Neural cell (in vitro differentiated cells): Measurements from ENCODE around the genes CSTF2, ARMCX5, GPRASP3, RAB40AL, TCEAL9, TMEM31 and PLP1.

DNA sequence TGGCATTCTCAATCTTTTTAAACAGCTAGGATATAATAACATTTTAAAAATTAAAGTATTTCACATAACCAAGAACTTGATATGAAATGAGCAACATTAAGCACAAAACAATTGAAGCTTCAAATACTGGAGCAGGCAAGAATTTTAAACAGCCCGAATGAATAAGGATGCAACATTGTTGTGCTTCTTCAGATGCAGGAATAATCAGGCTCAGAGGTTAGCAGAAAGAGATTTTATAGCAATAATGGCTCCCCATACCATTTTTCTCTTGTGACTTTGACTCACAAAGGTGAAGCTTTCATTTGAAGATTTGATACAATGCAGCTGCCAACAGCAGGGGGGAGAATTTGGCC, 598.5 kb downstream of the RPA4 start:
- RAMPAGE, long total RNA: no peak

- RAMPAGE, long total RNA: no peak
Measured at GRCh38 chrX:99066651-99067183, 1343.4 kb downstream of the PCDH19 start.

DNA sequence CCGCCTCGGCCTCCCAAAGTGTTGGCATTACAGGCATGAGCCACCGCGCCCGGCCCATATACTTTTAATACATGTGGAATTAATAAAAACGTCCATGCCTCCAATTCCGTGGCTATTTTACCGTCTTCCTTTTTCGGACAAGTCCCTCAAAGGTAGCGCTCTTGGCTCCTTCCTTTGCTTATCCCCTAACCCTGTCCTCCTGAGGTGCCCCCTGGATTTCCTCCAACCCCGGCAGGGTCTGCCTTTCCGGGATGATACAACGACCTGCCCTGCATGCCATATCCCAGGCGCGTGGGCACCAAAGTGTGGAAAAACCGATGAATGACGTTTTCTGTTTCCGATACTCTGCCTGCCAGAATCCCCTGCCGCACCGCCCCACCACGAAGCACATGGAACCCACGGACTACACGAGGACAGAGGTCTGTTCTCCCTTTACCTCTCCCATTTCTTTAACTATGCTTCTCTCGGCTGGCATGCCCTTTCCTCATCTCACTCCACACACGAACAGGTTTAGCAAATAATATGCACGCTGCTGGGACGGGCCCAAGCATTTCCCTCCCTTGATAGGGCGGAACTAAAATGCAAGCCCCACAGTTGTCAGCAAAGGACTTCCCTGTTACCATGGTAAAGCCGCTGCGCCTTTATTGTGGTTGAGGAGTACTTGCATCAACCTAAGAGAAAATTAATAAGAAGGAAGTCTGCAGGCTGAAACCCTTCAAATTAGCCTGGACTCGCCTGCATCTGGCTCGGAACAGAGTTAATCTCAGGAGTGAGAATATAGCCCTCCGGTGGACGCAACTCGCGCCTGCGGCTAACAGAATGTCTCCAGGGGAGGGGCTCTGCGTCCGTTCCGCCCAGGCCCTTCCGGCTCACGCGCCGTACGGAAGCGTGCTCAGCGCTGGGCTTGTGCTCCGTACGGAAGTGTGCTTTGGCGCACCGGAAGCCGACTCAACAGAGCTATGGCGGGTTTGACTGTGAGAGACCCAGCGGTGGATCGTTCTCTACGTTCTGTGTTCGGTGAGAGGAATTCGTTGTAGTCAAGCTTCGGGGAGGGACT, at the start of gene CSTF2:
TSS of gene CSTF2 (plus strand) at position 934 of the 1,057 bp plus-strand sequence.
- RAMPAGE, long total RNA: start-site peak on the plus strand centred at position 941 of the sequence, 30 bp wide, 437 and 247 reads in 2 replicates

DNA sequence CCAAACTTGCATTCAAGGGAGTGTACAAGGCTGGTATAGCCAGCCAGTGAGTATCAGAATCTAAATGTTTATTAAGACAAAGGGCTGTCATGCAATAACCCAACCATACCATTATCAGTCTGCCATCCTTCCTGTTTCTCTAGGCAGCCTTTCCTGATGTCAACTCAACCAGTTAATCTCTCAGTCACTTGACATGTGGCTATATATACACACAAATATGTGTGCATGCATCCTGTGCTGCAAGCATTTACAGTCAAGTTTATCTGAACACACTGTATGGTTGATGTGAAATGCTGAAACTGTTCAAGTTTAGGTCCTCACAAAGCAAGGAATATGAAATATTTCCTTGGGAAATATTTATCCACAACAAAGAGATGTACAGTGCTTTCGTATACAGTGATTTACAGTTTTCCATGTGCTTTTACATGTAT, 17.1 kb downstream of the BTK start:
- RAMPAGE, long total RNA: no peak

DNA sequence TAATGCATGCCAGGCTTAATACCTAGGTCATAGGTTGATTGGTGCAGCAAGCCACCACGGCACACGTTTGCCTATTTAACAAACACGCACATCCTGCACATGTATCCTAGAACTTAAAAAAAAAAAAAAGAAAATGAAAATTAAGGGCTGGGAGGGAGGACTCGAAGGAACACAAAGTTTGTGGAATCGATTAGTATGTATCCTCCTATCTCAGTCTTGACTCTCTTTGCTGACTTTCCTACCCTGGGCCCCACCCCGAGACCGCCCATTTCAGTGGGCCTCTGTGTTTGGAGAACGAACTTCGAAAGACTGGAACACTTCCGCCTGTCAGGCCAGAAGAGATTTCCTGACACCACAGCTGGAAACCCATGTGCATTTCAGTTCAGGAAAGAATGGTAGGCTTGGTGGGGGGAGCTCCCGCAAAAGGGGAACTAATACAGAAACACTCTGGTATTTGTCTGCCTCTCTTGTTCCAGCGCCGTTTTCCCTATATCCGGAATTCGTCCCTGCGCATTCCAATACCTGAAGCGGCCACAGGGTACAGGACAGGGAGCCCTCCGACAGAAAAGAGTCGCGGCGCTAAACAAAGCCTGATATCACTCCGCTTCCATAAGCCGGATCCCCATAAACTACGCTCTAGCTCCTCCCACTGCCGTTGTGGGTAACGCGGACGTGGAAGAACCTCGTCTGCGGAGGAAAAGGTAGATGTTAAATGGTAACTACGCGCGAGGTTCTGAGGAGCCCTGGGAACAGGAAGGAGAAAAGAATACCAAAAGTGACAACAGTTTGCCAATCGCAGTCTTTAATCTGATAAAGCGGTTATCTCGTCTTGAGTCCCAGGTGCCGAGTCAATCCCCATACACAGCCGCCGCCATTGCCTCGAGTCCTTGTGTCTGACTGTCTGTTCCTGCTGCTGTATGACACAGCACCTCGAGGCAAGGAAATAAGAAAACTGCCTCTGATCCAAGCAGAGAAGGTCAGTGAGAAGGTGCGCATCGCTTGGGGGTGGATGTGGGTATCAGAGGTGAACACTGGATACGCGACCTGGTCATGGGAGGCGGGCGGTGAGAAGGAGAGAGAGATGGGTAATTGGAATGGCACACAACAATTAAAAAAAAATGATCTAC, at the start of gene ARMCX5:
TSS of gene ARMCX5 (plus strand) at position 644 of the 1,127 bp plus-strand sequence.
- RAMPAGE, long total RNA: start-site peak on the plus strand centred at position 668 of the sequence, 68 bp wide, 2,911 and 3,471 reads in 2 replicates

DNA sequence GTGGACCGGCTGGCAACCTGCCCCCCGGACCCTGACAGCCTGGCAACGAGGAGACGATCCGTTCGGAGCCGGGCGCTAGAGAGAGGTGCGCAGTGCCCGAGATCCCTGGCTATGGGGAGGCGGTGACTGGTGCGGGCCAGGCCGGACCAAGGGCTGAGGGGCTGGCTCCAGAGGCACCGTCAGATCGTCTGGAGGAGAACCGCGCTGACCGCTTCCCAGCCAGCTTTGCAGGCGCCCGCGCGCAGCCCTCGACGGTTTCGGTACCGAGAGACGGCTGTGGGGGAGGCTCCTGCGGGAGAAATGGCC, 319 bp downstream of the GPRASP1 start:
- RAMPAGE, long total RNA: no peak

- RAMPAGE, long total RNA: no peak
Measured at GRCh38 chrX:102651955-102652816, 903 bp downstream of the GPRASP1 start.

DNA sequence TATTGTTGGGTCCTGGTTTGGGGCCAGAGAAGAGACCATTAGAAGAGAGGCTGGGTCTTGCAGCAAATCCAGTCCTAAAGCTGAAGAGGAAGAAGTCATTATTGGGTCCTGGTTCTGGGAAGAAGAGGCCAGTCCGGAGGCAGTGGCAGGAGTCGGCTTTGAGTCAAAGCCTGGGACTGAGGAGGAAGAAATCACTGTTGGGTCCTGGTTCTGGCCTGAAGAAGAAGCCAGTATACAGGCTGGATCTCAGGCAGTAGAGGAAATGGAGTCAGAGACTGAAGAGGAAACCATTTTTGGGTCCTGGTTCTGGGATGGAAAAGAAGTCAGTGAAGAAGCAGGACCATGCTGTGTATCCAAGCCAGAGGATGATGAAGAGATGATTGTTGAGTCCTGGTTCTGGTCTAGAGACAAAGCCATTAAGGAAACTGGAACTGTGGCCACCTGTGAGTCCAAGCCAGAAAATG, 5.1 kb downstream of the GPRASP1 start:
- RAMPAGE, long total RNA: no peak

DNA sequence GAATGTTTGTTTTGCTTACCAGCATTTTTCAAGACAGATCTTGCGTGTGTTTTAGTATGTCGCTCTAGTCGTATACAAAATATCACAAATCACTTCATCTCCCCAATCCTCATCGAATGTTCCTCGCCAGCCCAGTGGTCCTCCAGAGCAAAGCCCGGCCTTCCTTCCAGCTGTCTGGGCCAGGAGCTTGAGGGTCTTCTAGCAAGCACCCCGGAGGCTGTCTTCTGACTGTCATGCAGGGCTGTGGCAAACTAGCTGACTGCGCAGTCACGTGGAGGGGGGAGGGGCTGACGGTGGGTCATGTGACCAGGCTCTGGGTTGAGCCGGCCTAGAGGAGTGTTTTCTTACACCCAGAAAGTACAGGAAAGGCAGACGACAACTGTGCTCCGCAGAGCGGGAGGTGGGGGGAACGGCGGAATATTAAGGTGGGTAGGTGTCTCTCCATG, 8.4 kb downstream of the GPRASP1 start:
- RAMPAGE, long total RNA: no peak

DNA sequence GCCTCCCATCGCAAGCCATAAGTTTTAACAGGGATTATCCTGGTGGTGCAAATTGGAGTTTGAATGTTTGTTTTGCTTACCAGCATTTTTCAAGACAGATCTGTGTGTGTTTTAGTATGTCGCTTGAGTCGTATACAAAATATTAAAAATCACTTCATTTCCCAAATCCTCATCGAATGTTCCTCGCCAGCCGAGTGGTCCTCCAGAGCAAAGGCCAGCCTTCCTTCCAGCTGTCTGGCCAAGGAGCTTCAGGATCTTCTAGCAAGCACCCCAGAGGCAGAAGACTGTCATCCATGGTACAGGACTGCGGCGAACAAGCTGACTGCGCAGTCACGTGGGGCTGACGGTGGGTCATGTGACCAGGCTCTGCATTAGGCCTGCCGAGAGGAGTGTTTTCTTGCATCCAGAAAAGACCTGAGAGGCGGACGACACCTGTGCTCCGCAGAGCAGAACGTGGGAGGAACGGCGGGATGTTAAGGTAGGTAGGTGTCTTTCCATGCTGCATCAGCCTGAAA, at the start of gene GPRASP3:
TSS of gene GPRASP3 (plus strand) at position 400 of the 515 bp plus-strand sequence.
- RAMPAGE, long total RNA: start-site peak on the plus strand centred at position 380 of the sequence, 53 bp wide, 310 and 273 reads in 2 replicates

- RAMPAGE, long total RNA: no peak
Measured at GRCh38 chrX:102864853-102865393, 72.1 kb upstream of the RAB40AL start.

GRCh38 chrX:102936852-102937342, at the start of gene RAB40AL:
Gene RAB40AL, plus strand, starts transcription at chrX:102937272.
- RAMPAGE, long total RNA: no peak

GRCh38 chrX:103355962-103356878, at the start of gene TCEAL9:
Gene TCEAL9, plus strand, starts transcription at chrX:103356506.
- RAMPAGE, long total RNA: start-site peak on the plus strand at chrX:103356461-103356545, 16,671 and 27,216 reads in 2 replicates

DNA sequence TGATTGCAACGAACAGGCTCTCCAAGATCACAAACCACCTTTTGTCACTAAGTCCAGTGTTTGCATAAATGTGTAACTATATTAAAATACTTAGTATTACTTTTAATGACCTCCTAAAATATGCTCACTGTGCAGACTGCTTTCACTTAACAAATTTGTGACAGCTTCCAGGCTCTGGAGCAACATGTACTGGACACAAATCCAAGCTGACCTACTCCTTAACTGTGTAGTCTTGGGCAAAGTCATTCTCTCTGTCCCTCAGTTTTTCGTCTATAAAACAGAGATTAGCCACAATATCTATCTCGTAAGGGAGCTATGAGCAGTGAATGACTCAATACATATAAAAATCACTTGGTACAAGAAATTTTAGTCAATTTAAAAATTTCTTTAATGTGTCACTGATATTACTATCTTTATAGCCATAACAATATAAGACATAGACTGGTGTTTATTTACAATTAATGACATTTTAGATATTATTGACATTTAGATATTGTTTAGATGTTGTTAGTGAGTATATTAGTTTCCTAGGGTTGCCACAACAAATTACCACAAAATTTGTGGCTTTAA, 20.5 kb upstream of the RAB40A start:
- RAMPAGE, long total RNA: no peak

DNA sequence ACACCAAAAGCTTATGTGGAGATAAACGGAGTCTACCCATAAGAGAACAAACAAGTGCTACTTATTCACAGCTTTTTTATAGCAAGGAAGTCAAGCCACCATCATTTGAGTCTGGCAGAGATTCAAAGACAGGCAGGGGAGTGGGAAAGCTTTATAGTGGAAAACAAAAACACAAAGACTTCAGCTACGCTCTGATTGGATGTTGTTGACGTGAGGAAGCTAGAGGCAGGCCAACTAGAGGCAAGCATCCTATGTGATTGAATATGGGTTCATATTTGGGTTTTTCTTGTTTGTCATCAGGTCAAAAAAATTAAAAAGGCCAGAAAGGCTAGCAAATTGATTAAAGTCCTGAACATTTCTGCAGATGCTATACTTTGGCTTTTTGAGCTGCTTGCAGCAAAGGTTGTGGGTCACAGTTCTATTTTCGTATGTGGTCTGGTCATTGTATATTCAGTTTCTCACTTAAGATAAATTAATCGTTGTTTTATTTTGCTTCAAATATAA, 668 bp upstream of the TCEAL4 start:
- RAMPAGE, long total RNA: no peak

- RAMPAGE, long total RNA: no peak
Measured at GRCh38 chrX:103623891-103624375, 4.8 kb upstream of the TCEAL1 start.

DNA sequence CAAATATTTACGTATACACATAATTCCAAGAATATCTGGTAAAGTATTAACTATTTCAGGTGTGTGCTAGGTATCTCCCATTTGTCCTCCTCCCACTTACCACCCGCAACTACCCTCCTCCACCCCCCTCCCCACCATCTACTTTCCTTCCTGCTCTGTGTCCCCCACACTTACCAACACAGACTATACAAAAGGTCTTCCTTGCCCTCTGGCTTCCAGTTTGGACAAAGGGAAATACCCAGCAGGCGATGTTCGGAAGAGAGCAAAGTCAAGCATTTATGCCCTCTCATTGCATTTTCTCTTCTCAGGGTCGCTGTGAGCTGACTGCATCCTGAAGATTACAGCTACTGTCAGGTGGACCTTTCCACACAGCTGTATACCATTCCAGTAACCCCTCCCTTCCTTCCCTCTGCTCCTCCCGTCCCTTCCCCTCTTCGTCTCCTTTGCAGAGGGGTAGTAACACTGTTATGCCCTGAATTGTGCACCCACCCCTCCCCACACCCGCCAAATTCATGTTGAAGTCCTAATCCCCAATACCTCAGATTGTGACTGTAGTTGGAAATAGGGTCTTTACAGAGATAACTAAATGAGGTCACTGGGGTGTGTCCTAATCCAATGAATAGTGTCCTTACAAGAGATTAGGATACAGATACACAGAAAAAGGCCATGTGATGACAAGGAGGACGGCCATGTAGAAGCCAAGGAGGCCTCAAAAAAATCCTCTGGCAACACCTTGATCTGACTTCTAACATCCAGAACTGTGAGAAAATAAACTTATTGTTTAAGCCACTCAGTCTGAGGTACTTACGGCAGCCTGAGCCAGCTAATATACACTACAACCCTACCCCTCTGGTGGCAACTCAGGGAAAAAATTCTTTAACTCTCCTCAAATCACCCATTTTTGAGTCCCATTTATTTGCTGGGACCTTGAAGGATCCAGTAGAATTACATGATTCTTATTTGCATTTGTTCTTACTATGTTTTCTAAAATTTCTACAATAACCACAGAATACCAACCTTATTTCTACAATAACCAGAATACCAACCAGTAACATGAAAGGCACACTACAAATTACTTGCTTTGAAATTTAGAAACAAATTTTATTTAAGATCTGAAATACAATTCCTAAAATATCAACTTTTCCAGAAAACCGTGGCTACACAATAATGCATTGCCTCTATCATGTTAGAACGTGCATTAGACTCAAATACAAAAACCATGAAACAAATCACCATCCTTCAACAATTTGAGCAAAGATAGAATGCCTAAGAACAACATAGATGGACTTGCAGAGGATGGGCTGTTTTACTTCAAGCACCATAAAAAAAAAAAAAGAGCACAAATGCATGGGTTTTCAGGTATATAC, 11.6 kb downstream of the MORF4L2 start:
- RAMPAGE, long total RNA: no peak

GRCh38 chrX:103685404-103686297, 848 bp downstream of the MORF4L2 start:
- RAMPAGE, long total RNA: no peak

DNA sequence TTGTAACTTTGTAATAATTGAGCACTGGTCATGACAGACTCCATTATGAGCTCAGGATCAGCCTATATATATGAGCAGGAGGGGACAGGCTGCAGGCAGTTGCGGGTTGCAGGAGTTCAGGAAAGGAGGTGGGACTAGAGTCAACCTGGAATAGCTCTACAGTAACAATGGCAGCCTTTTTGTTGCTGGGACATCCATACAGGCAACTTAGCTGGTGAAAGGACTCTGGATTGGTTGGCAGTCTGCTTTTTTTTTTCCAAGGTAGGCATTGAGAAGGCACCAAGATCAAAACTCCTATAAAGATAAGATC, at the start of gene TMEM31:
TSS of gene TMEM31 (plus strand) at position 94 of the 310 bp plus-strand sequence.
- RAMPAGE, long total RNA: no peak

DNA sequence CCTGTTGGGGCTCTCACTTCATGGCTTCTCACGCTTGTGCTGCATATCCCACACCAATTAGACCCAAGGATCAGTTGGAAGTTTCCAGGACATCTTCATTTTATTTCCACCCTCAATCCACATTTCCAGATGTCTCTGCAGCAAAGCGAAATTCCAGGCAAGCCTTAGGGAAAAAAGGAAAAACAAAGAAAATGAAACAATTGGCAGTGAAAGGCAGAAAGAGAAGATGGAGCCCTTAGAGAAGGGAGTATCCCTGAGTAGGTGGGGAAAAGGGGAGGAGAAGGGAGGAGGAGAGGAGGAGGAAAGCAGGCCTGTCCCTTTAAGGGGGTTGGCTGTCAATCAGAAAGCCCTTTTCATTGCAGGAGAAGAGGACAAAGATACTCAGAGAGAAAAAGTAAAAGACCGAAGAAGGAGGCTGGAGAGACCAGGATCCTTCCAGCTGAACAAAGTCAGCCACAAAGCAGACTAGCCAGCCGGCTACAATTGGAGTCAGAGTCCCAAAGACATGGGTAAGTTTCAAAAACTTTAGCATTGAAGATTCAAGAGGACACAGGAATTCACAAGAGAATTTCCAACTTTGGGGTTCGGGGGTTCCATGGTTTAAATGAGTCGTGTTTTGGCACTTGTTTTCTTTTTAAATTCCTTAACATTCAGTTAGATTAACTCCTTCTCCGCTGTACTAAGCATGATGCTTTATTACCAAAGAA, at the start of gene PLP1:
TSS of gene PLP1 (plus strand) at position 350 of the 707 bp plus-strand sequence.
- RAMPAGE, long total RNA: no peak